Measurements from ENCODE around the gene SEMA5B.

- RAMPAGE, long total RNA: no peak
- RRBS: no CpG with 5 or more reads among the region's 4 CpGs
PRO-cap:
- standard: no peak
- CoPRO, capped RNA only, 2 experiments: no peak in any of the 2 experiments
- CoPRO, capped and uncapped RNA, 2 experiments: no peak in any of the 2 experiments
- CoPRO, uncapped RNA only, 2 experiments: no peak in any of the 2 experiments
CAGE:
- cytosol, long polyA plus RNA: no peak
- long polyA plus RNA: no peak
- nucleolus, long total RNA: no peak
- nucleus, long polyA plus RNA: no peak
These were observed 85.9 kb downstream of the SLC49A4 start for GRCh38 chr3:122880660-122881190.

DNA sequence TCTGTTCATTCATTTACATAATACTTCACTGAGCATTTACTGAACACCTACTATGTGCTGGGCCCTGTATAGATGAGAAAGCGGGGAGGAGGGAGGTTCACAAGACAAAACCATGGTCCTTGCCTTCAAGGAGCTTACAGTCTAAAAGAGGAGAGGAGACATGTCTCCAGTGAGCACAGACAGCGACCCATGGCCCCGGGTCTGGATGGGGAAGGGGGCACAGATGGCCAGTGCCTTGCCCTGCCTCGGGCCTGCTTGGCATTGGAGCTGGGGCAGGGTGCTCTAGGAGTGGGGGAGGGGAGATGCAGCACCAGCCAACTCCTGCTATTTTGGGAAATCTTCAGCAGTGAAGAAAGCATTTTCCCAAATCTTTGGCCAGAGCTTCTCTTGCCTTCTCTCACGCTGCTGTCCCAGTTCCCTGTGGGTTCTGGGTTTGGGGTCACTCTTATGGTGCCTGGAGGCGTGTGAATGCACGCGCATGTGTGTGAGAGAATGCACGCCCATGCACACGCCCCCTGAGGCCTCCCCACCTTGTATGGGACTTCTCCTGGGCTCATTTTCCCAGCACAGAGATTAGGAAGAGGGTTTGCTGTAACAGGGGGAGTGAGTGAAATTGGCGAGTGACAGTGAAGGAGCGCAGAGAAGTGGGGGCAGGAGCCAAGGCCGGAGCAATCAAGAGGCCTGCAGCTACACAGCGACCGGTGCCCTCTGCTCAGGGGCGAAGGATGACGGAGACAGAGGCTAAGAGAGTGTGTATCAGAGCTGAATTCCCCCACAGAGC, 71.5 kb downstream of the SEMA5B start:
- RAMPAGE, long total RNA: no peak
- RRBS: no CpG with 5 or more reads among the region's 17 CpGs
PRO-cap:
- standard: no peak
- CoPRO, capped RNA only, 2 experiments: no peak in any of the 2 experiments
- CoPRO, capped and uncapped RNA, 2 experiments: no peak in any of the 2 experiments
- CoPRO, uncapped RNA only, 2 experiments: no peak in any of the 2 experiments
CAGE:
- cytosol, long polyA plus RNA: no peak
- long polyA plus RNA: no peak
- nucleolus, long total RNA: no peak
- nucleus, long polyA plus RNA: no peak

- RAMPAGE, long total RNA: no peak
- RRBS: no CpG with 5 or more reads among the region's 6 CpGs
PRO-cap:
- standard: no peak
- CoPRO, capped RNA only, 2 experiments: no peak in any of the 2 experiments
- CoPRO, capped and uncapped RNA, 2 experiments: no peak in any of the 2 experiments
- CoPRO, uncapped RNA only, 2 experiments: no peak in any of the 2 experiments
CAGE:
- cytosol, long polyA plus RNA: no peak
- long polyA plus RNA: no peak
- nucleolus, long total RNA: no peak
- nucleus, long polyA plus RNA: no peak
These were observed 58.0 kb downstream of the SEMA5B start for GRCh38 chr3:122969468-122969983.

GRCh38 chr3:123027396-123028360, at the start of gene SEMA5B:
Gene SEMA5B (minus strand): TSS chr3:123027763.
- RAMPAGE, long total RNA: no peak
- RRBS: 6% methylated on average over 35 of the region's 93 CpGs
PRO-cap:
- standard: no peak
- CoPRO, capped RNA only, 2 experiments: no peak in any of the 2 experiments
- CoPRO, capped and uncapped RNA, 2 experiments: no peak in any of the 2 experiments
- CoPRO, uncapped RNA only, 2 experiments: no peak in any of the 2 experiments
CAGE:
- cytosol, long polyA plus RNA: no peak
- long polyA plus RNA: no peak
- nucleolus, long total RNA: no peak
- nucleus, long polyA plus RNA: no peak

DNA sequence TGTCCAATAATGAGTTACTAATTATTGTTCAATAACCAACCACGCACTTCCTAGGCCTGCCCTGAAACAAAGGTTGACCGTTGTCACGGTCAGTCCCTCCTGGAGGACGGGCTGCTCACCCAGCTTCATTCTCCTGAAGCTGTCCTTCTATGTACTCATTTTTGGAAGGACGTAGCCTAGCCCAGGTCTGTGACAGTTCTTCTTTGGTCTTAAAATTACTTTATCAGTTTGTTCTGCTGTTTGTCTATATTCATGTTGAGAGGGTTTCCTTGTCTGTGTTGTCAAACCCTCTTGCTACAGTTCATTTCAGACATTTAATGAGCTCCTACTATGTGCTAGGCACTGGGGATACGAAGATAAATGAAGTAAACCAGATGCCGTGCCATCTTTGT, 8.2 kb upstream of the PDIA5 start:
- RAMPAGE, long total RNA: no peak
- RRBS: no CpG with 5 or more reads among the region's 7 CpGs
PRO-cap:
- standard: no peak
- CoPRO, capped RNA only, 2 experiments: no peak in any of the 2 experiments
- CoPRO, capped and uncapped RNA, 2 experiments: no peak in any of the 2 experiments
- CoPRO, uncapped RNA only, 2 experiments: no peak in any of the 2 experiments
CAGE:
- cytosol, long polyA plus RNA: no peak
- long polyA plus RNA: no peak
- nucleolus, long total RNA: no peak
- nucleus, long polyA plus RNA: no peak

GRCh38 chr3:123383960-123384503, 64.9 kb downstream of the ADCY5 start:
- RAMPAGE, long total RNA: no peak
- RRBS: no CpG with 5 or more reads among the region's 10 CpGs
PRO-cap:
- standard: no peak
- CoPRO, capped RNA only, 2 experiments: no peak in any of the 2 experiments
- CoPRO, capped and uncapped RNA, 2 experiments: no peak in any of the 2 experiments
- CoPRO, uncapped RNA only, 2 experiments: no peak in any of the 2 experiments
CAGE:
- cytosol, long polyA plus RNA: no peak
- long polyA plus RNA: no peak
- nucleolus, long total RNA: no peak
- nucleus, long polyA plus RNA: no peak

GRCh38 chr3:123398431-123398880, 50.4 kb downstream of the ADCY5 start:
- RAMPAGE, long total RNA: no peak
- RRBS: no CpG with 5 or more reads among the region's 6 CpGs
PRO-cap:
- standard: no peak
- CoPRO, capped RNA only, 2 experiments: no peak in any of the 2 experiments
- CoPRO, capped and uncapped RNA, 2 experiments: no peak in any of the 2 experiments
- CoPRO, uncapped RNA only, 2 experiments: no peak in any of the 2 experiments
CAGE:
- cytosol, long polyA plus RNA: no peak
- long polyA plus RNA: no peak
- nucleolus, long total RNA: no peak
- nucleus, long polyA plus RNA: no peak

DNA sequence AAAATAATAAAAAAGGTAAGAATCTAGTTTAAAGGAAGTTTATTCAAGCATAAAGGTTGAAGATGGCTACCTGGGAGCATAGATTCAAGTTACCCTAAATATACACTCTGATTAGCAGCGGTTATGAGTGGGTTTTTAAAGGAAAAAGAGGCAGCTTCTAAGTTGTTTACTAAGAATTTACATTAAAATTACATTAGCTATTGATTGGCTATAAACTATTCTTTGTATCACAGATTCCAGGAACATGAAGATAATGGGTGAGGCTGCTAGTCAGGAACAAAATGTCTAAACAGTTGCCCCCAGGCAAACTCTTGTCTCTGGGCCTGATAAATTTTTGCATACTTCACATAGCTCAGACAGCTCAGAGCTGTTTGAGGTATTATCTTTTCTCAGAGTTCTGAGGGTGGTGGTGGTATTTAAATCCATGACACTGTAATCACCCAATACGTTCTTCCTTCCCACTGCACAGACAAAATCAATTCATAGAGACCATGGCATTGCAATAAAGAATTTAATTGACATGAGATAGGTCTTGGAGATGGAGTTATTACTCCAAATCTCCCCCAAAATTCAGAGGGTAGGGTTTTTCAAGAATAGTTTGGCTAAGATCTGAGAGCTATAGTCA, 2.1 kb upstream of the HACD2 start:
- RAMPAGE, long total RNA: no peak
- RRBS: no CpG with 5 or more reads among the region's 2 CpGs
PRO-cap:
- standard: no peak
- CoPRO, capped RNA only, 2 experiments: no peak in any of the 2 experiments
- CoPRO, capped and uncapped RNA, 2 experiments: no peak in any of the 2 experiments
- CoPRO, uncapped RNA only, 2 experiments: no peak in any of the 2 experiments
CAGE:
- cytosol, long polyA plus RNA: no peak
- long polyA plus RNA: no peak
- nucleolus, long total RNA: no peak
- nucleus, long polyA plus RNA: no peak

DNA sequence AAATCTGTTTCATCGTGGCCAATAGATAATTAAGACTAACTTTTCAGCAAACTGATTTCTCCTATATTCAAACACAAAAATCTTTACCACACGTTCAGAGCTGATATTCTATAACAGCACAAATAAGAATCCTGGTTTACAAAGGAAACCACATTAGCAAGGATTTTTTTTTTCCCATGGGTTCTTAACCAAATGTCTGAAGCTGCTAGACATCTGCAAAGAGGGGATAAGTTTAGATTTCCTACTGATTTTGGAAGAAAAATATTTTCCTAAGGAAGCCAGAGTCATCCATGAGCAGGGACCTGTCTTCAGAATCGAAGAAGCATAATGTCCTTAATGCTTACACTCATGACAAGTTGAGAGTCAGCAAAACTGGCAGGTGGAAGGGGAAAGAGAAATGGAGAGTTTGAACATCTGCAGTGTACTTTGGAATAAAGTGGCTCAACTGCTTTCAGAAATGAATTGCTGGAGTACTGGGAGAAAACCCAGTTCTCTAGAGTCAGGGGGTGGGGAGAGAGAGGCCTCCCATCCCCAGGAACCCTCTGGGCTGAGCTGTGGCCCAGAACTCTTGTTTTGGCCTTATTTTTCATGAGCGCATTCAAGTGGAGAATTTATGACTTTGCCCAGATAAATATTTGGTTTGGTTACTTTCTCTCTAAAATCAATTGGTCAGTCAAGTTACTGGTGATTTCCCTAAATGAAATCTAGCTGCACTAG, 28.5 kb upstream of the HACD2 start:
- RAMPAGE, long total RNA: no peak
- RRBS: no CpG with 5 or more reads among the region's 4 CpGs
PRO-cap:
- standard: no peak
- CoPRO, capped RNA only, 2 experiments: no peak in any of the 2 experiments
- CoPRO, capped and uncapped RNA, 2 experiments: no peak in any of the 2 experiments
- CoPRO, uncapped RNA only, 2 experiments: no peak in any of the 2 experiments
CAGE:
- cytosol, long polyA plus RNA: no peak
- long polyA plus RNA: no peak
- nucleolus, long total RNA: no peak
- nucleus, long polyA plus RNA: no peak

GRCh38 chr3:123628109-123628704, 43.4 kb upstream of the HACD2 start:
- RAMPAGE, long total RNA: no peak
- RRBS: no CpG with 5 or more reads among the region's 6 CpGs
PRO-cap:
- standard: no peak
- CoPRO, capped RNA only, 2 experiments: no peak in any of the 2 experiments
- CoPRO, capped and uncapped RNA, 2 experiments: no peak in any of the 2 experiments
- CoPRO, uncapped RNA only, 2 experiments: no peak in any of the 2 experiments
CAGE:
- cytosol, long polyA plus RNA: no peak
- long polyA plus RNA: no peak
- nucleolus, long total RNA: no peak
- nucleus, long polyA plus RNA: no peak

GRCh38 chr3:123628705-123628938, 43.8 kb upstream of the HACD2 start:
- RAMPAGE, long total RNA: no peak
PRO-cap:
- standard: no peak
- CoPRO, capped RNA only, 2 experiments: no peak in any of the 2 experiments
- CoPRO, capped and uncapped RNA, 2 experiments: no peak in any of the 2 experiments
- CoPRO, uncapped RNA only, 2 experiments: no peak in any of the 2 experiments
CAGE:
- cytosol, long polyA plus RNA: no peak
- long polyA plus RNA: no peak
- nucleolus, long total RNA: no peak
- nucleus, long polyA plus RNA: no peak

GRCh38 chr3:123658712-123659571, 74.1 kb upstream of the HACD2 start:
- RAMPAGE, long total RNA: no peak
- RRBS: no CpG with 5 or more reads among the region's 5 CpGs
PRO-cap:
- standard: no peak
- CoPRO, capped RNA only, 2 experiments: no peak in any of the 2 experiments
- CoPRO, capped and uncapped RNA, 2 experiments: no peak in any of the 2 experiments
- CoPRO, uncapped RNA only, 2 experiments: no peak in any of the 2 experiments
CAGE:
- cytosol, long polyA plus RNA: no peak
- long polyA plus RNA: no peak
- nucleolus, long total RNA: no peak
- nucleus, long polyA plus RNA: no peak

- RAMPAGE, long total RNA: no peak
- RRBS: no CpG with 5 or more reads among the region's 12 CpGs
PRO-cap:
- standard: no peak
- CoPRO, capped RNA only, 2 experiments: no peak in any of the 2 experiments
- CoPRO, capped and uncapped RNA, 2 experiments: no peak in any of the 2 experiments
- CoPRO, uncapped RNA only, 2 experiments: no peak in any of the 2 experiments
CAGE:
- cytosol, long polyA plus RNA: no peak
- long polyA plus RNA: no peak
- nucleolus, long total RNA: no peak
- nucleus, long polyA plus RNA: no peak
These were observed 107.8 kb upstream of the HACD2 start for GRCh38 chr3:123692653-123692955.

DNA sequence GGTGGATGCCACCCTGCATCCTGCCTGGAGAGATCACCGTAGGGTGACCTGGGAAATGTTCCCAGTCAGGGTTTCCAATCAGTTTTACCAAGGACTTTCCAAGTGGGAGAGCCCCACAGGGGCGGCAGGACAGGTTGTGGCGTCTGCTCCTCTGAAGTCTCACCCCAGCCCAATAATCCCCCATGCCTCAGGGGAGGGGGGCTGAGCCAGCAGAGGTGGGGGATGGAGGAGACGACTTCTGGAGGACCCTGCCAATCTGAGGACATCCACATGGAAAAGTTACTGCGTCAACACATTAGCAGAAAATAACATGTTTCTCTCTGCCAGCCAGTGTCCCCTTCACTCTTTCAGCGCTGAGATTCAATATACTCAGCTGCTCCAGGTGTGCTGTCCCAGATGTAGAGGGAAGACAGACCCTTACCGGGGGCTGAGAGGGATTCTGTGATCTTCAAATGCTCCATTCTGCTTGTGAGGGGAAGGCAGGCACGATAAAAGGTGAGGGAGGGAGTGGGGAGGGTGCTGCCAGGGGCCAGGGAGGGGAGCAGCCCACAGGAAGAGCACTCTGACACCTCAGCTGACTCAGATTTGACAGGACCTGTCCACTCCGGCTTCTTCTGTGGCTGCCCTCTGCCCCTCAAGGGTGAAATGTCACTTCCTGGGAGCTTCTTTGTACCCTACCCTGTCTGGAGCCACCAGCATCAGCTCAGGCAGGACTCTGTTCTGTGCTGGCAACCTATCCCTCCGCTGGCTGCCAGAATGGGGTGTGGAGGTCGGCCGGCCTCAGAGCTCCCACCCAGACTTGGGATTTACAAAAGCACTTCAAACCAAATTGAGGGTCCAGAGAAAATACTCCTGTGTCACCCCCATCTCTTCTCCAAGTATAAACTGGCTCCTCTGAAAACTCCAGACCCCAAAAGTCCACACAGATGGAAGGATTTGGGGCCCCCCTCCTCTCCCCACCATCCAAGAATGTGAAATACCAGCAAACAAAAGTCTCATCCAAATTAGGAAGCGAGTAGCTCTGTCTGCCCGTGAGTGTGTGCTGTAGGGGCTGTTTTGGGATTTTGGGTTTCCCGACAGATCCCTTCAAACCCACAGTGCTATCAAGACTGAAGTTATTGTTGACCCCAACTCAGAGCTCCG, 113.9 kb upstream of the HACD2 start:
- RAMPAGE, long total RNA: no peak
- RRBS: no CpG with 5 or more reads among the region's 16 CpGs
PRO-cap:
- standard: no peak
- CoPRO, capped RNA only, 2 experiments: no peak in any of the 2 experiments
- CoPRO, capped and uncapped RNA, 2 experiments: no peak in any of the 2 experiments
- CoPRO, uncapped RNA only, 2 experiments: no peak in any of the 2 experiments
CAGE:
- cytosol, long polyA plus RNA: no peak
- long polyA plus RNA: no peak
- nucleolus, long total RNA: no peak
- nucleus, long polyA plus RNA: no peak

DNA sequence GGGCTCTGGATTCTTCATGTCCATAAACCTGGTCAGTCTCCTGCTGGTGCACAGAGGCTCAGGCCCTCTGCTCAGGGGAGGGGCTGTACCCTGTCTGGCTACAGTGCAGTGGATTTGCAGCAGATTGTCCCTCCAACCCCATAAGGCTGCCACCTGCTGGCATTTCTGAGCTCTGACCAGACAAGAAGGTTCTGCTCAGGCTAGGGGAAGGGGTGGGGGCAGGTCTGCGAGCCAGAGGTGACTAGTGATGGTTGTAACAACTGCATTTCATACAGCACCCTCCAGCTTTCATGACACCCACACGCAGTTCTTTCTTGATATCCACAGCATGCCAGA, 117.2 kb upstream of the HACD2 start:
- RAMPAGE, long total RNA: no peak
- RRBS: no CpG with 5 or more reads among the region's 2 CpGs
PRO-cap:
- standard: no peak
- CoPRO, capped RNA only, 2 experiments: no peak in any of the 2 experiments
- CoPRO, capped and uncapped RNA, 2 experiments: no peak in any of the 2 experiments
- CoPRO, uncapped RNA only, 2 experiments: no peak in any of the 2 experiments
CAGE:
- cytosol, long polyA plus RNA: no peak
- long polyA plus RNA: no peak
- nucleolus, long total RNA: no peak
- nucleus, long polyA plus RNA: no peak

DNA sequence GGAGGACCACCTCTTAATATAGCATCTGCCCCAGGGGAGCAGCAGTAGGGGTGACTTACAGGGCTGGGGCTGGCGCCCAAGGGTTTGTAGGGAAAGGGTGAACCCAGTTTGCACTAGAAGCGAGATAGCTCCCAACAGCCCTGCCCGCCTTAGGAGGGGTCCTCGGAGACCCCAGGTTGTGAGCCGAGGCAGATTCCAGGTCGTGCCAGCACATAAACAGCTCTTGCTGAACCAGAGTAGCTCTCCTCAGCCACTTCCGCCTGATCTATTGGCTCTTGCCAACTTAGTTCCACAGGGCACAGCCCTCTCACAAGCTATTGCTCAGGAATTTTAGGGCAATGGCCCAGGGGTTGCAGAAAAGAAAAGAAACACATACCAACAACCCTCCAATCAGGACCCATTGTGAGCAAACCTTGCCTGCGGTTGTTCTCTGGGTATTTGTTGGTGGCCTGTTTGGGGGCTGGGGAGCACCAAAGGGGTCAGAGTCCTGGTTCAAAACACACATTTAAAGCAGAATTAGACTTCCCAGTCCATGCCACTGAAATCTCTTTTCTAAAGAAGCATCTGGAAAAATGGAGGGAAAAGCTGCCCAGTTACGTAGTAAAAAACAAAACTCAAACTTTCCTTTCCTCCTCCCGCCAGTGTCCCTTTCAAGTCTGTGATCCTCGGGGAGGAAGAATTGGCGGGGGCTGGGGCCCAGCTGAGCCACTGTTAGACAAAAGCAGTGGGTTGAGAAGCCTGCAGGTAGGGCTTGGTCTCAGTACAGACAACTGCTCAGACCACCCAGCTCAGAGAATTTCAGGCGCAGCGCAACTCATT, 117.4 kb downstream of the MYLK start:
- RAMPAGE, long total RNA: no peak
- RRBS: no CpG with 5 or more reads among the region's 14 CpGs
PRO-cap:
- standard: no peak
- CoPRO, capped RNA only, 2 experiments: no peak in any of the 2 experiments
- CoPRO, capped and uncapped RNA, 2 experiments: no peak in any of the 2 experiments
- CoPRO, uncapped RNA only, 2 experiments: no peak in any of the 2 experiments
CAGE:
- cytosol, long polyA plus RNA: no peak
- long polyA plus RNA: no peak
- nucleolus, long total RNA: no peak
- nucleus, long polyA plus RNA: no peak

GRCh38 chr3:123779335-123779899, 104.7 kb downstream of the MYLK start:
- RAMPAGE, long total RNA: no peak
- RRBS: no CpG with 5 or more reads among the region's 6 CpGs
PRO-cap:
- standard: no peak
- CoPRO, capped RNA only, 2 experiments: no peak in any of the 2 experiments
- CoPRO, capped and uncapped RNA, 2 experiments: no peak in any of the 2 experiments
- CoPRO, uncapped RNA only, 2 experiments: no peak in any of the 2 experiments
CAGE:
- cytosol, long polyA plus RNA: no peak
- long polyA plus RNA: no peak
- nucleolus, long total RNA: no peak
- nucleus, long polyA plus RNA: no peak

DNA sequence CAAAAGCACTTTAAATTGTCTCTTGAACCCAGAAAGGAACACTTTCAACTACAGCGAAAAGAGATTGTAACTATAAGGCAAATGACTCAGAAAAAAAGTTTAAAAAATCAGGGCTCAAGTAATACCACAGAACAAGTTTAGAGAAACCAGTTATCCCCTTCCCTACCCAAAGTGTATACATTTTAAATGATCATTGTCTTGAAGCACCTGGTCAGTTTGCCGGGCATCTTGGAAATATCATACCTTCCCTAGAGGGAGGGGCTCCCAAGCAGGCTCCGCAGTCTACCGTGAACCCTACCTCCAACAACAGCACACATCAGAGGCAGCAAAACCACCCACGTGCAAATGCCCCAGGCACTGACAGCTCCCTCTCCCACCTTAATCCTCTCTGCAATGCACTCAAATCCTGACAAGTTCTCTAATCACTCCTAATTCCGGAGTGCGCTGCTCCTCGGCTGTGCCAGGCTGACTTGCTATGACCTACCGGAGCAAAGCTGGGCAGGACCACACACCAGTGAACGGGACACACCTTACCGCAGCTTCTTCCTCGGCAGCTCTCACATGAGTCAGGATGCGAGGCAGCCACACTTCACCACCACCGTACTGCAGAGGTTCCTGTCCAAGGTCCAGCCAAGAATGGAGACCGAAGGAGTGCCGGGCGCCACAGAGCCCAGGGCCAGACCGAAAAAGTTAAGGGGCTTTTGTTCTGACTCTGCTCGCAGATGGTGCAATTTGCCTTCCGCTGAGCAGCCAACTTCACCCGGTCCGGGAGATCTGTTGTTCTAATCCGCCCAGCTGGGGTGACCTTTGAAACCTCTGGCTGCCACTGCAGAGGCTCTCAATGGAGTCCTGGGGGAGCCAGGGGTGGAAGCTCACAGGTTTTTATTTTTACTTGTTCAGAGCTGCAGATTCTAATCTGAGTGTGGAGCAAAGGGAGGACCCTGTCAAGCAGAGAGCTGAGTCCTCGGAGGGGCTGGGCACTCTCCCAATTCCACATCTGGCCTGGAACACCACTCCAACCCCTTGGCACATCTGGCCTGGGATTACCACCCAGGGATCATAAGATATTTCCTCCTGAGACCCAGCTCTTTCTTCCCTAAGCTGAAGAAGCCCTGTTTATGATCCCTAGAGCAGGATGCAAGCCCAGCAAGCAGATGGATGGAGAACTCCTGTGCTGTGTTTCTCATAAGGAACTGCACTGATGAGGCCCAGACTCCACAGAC, 84.4 kb downstream of the MYLK start:
- RAMPAGE, long total RNA: no peak
- RRBS: 10% methylated on average over 4 of the region's 24 CpGs
PRO-cap:
- standard: no peak
- CoPRO, capped RNA only, 2 experiments: no peak in any of the 2 experiments
- CoPRO, capped and uncapped RNA, 2 experiments: no peak in any of the 2 experiments
- CoPRO, uncapped RNA only, 2 experiments: no peak in any of the 2 experiments
CAGE:
- cytosol, long polyA plus RNA: no peak
- long polyA plus RNA: no peak
- nucleolus, long total RNA: no peak
- nucleus, long polyA plus RNA: no peak

Measured in K562 (cell line).